ReNcell CX (cell line): ENCODE measurements around the genes PFDN5 and TARBP2.

- PRO-cap = no peak
Measured at GRCh38 chr12:53171167-53172334, 9.0 kb upstream of the ZNF740 start.

- PRO-cap = no peak
Measured at GRCh38 chr12:53220102-53220565, 11.9 kb downstream of the RARG start.

DNA sequence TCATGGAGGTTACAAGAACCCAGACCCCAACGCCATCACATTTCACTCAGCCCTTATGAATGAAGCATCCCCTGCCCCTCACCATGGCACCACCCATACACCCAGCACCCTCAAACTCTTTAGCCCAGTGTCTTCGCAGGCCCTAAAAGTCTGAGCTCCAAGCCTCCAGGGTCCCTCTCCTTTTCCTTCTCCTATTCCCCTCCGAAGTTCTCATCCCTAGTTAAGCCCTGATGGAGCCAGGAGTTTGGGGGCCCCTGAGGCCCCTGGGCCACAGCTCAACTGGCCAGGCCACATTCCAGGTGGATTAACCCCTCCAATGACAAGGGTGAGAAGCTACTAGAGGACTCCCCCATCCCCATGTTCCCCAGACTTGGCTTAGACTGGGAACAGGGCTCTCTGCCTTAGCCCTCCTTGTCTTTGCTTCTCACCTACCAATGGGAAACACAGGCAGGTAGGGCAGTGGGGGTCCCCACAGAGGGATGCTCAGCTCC lies 2.6 kb downstream of the RARG start:
- PRO-cap = no peak

- PRO-cap = no peak
Measured at GRCh38 chr12:53288365-53288696, 7.0 kb upstream of the PFDN5 start.

DNA sequence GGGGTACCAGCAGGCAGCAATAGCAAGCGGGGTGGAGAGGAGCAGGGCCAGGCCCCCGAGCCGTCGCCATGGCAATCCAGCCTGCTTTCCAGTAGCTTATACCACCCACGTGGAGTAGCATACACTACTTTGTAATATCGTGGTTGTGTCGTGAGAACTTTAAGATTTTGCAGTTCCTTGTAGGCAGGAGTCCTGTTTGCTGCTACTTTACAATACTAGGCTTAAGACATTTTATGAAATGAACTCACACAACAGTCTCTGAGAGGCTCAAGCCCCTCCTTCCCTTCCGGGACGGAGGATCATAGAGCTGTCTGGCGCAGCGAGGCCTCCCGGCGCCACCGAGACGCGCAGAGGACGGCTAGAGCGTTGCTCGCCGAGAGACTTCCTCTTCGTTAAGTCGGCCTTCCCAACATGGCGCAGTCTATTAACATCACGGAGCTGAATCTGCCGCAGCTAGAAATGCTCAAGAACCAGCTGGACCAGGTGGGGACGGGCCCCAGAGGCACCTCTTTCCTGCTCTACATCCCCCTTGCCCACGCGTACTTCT lies at the start of gene PFDN5:
Gene PFDN5, plus strand, starts transcription at position 386 of the 547 bp plus-strand sequence.
- PRO-cap = bidirectional peak, plus-strand start at position 409 of the sequence, minus-strand start at position 280 of the sequence

DNA sequence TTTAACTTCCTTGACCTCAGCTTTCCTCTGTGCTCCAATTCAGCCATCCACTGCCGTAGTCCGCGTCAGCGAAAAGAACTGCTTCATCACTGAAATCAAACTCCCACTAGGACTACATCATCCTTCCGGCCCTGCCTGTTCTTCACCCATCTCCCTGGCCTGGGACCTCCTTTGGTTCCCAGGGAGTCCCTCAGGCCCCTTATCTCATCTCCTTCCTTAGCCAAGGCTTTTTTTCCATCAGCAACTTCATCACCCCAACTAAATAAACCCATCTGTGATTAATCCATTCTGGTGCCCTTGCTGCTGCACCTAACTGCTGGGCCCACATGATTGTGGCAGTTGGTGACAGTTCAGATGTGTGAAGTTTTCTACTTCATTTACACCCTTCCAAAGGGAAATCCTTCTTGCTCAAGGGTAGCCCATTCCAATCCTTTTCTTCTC lies 810 bp downstream of the MYG1 start:
- PRO-cap = no peak

DNA sequence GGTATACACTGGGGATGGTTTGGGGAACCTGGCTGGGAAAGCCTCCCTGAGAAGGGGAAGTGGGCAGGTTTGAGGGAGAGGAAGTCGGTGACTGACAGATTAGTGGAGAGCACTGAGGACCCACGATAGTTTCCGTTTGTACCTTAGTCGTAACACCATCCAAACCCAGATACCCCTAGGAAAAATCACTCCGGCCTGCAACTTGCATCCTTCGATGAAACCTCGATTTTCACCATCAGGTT lies 2.9 kb upstream of the AAAS start:
- PRO-cap = no peak

DNA sequence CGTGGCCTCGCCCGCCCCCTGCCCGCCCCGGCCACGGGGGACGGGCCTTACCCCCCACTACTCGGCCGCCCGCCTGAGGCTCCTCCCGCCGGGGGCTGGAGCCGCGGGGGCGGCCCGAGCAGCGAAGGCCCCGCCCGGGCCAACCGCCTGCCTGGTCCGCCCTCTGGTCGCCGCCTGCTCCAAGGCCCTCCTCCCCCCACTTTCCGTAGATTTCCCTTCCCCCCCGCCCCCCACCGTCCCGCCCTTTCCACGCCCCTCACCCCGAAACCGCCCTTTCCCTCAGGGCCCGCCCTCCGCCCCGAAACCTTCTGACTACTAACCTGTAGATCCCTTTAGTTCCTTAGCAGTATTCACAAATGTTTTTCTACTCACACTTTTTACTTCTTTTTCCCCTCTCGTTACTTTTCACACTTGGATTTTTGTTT lies 555 bp downstream of the SP1 start:
- PRO-cap = unidirectional peak, minus-strand start at position 53 of the sequence; unidirectional peak, minus-strand start at position 69 of the sequence

DNA sequence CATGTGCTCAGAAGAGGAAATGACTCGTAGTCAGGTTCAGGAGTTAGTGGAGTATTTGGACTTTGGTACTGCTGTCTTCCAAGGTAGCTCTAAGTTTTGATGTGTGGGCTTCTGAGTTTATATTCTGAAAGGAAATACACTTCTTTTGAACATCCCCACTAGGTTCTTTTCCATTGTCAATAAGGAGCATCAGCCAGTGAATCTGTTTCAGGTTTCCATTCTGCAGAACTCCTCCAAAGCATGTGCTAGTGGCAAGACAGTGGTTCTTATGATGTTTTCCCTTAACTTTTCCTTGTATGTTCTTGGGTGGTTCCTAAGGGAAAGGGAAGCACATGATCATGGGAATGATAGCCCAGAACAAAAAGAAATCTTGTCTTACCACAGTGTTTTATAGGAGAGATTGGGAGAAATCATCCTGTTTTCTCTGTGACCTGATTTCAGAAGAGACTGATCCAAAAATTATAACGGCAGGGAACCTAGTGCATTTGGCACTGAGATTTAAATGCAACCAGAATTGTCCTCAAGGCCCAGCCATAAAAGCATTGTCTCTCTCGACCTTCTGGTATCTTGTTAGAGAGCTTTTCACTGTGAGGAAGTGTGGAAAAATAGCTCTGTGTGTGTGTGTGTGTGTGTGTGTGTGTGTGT lies 11.2 kb upstream of the AMHR2 start:
- PRO-cap = no peak

GRCh38 chr12:53447552-53447976 lies 4.3 kb upstream of the PCBP2 start:
- PRO-cap = no peak

GRCh38 chr12:53455748-53456278 lies 3.9 kb downstream of the PCBP2 start:
- PRO-cap = no peak

DNA sequence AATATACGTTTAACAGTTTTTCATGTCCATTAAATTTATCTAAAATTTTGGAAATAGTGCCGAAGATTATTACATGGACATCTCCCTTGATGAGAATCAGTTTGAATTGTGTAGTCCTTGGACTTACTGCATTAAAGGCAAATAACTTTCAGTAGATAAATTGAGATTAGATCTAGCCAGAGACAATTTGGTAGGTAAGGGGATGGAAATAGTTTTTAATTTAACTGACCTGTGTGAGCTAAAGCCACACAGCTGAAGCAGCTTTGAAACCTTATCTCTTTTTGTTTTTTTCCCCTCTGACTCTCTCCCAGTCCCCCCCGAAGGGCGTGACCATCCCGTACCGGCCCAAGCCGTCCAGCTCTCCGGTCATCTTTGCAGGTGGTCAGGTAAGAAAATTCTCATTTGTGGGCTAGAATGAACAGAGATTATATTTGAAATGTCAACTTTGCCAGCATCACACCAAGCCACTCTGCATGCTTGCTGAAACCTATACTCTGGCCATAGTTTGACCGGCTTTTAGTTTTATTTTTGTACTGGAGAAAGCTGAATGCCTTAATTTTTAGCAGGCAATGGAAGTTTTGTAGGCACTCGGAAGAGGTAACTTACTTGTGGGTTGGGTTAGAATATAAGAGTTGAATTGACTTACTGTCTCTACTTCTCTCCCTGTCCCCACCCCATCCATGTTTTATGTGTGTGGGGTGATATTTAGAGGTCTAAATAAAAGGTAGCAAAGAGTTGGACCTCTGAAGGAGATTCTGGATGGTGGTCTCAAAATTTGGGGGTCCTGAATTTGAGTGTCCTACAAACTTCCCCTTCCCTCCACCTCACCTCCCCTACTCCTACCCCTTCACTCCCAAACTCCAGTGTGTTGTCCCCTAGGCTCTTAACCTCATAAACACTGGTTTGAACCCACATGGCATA lies 10.5 kb downstream of the PCBP2 start:
- PRO-cap = no peak

- PRO-cap = no peak
Measured at GRCh38 chr12:53483405-53484150, 15.7 kb downstream of the MAP3K12 start.

GRCh38 chr12:53492739-53493389 lies 6.4 kb downstream of the MAP3K12 start:
- PRO-cap = bidirectional peak, plus-strand start at chr12:53493246, minus-strand start at chr12:53492932

DNA sequence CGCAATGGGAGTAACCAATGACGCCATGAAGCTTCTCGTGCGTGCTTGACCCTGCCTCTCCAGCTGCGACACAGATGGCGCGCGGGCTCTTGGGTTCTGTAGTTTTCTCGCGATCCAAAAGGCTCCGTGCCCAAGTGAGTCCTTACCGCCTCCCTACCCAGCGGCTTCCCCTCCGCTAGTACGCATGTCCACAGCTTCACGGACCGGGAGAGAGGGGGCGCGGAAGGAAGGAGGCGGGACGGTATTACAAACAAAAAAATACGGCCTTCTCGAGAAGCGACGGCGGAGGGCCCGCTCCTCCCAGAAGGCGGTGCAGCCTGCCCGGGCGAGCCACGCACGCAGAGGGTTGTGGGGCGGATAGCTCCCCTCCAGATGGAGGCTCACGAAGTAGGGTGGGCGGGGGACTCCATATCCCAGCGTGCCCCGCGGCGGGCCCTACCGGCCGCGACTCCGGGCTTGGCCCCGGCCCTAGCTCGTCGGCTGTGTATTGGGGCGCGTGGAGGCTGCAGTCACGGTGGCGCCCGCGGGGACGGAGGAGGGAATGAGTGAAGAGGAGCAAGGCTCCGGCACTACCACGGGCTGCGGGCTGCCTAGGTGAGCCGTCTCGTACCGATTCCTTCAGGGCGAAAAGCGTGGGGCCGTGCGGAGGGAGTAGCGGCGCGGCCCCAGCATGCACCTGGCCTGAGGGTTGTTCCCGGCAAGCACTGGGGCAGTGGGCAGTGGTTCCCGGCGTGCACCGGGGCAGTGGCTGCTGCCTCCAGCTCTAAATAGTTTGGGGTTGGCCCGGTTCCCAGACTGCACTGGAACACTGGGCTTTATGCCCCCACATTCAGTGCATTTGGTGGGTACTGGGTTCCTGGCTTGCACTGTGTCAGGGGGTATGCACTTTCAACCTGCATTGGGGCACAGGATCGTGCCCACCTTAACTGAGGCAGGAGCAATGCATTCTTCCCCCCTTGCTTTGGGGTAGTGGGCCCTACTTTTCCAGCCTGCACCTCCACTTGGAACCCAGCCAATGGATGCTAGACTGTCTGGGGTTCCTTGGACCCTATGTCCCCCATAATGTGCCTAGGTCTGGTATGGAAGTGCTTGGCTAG lies at the start of gene TARBP2:
Gene TARBP2, plus strand, starts transcription at position 416 of the 1,097 bp plus-strand sequence.
- PRO-cap = bidirectional peak, plus-strand start at position 77 of the sequence, minus-strand start outside the sequence; bidirectional peak, plus-strand start at position 191 of the sequence, minus-strand start at position 162 of the sequence; bidirectional peak, plus-strand start at position 493 of the sequence, minus-strand start at position 318 of the sequence; bidirectional peak, plus-strand start at position 799 of the sequence, minus-strand start at position 677 of the sequence

GRCh38 chr12:53502273-53502948 lies 1.3 kb downstream of the TARBP2 start:
- PRO-cap = no peak

DNA sequence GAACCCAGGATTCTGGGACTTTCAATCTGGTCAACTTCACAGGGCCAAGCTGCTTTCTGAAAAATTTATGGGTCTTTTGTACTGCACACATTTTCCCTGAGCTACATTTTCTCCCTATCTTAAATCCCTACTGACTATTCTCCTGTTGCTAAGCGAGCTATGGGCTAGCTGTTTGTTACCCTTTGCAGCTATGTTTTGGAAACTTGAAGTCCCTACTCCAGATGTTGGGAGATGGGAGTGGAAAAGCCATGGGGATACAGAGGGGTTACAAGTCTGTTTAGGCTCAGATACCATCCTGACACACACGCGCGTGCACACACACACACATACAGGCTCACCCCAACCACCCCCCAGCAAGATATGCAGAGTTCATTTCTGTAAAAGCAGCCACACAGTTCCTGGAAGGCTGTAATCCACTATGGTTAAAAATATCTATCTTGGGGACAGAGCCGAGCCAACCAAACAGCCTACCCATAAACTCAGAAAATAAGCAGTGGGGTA lies 15.8 kb downstream of the ATP5MC2 start:
- PRO-cap = no peak

DNA sequence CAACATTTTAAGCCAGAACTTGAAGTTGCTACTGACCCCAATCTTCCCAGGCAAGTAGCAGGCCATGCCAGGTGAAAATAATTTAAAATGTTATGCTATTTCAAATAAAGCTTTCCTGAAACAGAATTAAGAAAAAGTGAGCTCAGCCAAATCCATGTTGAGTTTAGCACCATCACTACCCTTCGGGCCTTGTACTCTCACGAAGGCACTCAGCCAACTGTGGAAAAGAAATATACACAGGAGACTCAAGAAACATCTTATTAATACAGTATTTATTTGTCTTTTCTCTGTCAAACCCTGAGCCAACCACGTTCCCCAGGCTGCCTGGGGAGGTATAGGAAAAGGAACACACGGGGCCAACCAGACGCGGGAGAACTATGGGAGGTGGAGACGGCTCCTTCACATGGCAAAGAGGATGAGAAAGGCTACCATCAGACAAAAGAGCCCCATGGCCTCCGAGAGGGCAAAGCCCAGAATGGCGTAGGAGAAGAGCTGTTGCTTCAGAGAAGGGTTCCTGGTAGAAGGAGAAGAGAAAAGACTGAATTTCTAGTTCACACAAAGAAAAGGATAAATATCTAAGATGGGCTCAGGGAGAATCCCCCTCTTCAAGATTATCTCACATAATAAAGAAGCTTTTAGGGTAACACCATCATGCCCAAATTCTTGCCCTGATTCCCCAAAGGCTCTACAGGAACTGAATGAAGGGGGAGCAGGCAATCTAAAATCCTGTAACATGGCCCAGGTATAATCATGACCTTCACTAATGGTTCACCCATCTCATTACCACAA lies 10.8 kb downstream of the ATP5MC2 start:
- PRO-cap = no peak

- PRO-cap = no peak
Measured at GRCh38 chr12:53978153-53978828, 5.4 kb downstream of the HOXC11 start.

GRCh38 chr12:54021589-54022256 lies 6.5 kb upstream of the HOXC6 start:
- PRO-cap = no peak